Measurements from ENCODE around the gene EPHB1.

GRCh38 chr3:134066949-134067561 is 37.3 kb upstream of the SLCO2A1 start:
- PRO-cap = no peak
- RAMPAGE, long total RNA, 2 experiments = no peak in any of the 2 experiments

DNA sequence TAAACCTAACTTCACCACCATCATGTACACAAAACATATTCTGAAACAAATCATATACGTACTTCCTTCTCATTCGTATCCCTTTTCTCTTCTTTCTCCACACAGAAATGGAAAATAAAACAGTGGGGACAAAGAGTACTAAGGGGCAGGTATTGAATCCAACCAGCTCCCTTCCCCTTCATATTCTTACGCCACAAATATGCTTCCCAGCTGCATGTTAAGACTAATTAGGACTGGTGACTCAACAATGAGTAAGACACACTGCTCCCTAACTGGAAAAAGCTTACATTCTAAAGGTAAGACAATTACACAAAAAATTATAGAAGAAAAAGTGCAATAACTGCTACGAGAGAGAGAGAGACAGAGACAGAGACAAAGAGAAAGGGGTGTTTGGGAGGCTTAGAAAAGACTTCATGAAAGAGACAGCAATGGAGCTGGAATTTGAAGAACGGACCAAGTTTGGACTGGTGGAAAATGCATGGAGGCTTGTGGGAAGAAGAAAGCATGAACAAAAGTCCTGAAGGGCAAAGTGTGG is 49.4 kb downstream of the RYK start:
- PRO-cap = no peak
- RAMPAGE, long total RNA, 2 experiments = no peak in any of the 2 experiments

GRCh38 chr3:134249384-134250726 is 804 bp downstream of the RYK start:
- PRO-cap = unidirectional peak, plus-strand start at chr3:134250352; bidirectional peak, plus-strand start at chr3:134250556, minus-strand start at chr3:134250463
- RAMPAGE, long total RNA, 2 experiments = no peak in any of the 2 experiments

DNA sequence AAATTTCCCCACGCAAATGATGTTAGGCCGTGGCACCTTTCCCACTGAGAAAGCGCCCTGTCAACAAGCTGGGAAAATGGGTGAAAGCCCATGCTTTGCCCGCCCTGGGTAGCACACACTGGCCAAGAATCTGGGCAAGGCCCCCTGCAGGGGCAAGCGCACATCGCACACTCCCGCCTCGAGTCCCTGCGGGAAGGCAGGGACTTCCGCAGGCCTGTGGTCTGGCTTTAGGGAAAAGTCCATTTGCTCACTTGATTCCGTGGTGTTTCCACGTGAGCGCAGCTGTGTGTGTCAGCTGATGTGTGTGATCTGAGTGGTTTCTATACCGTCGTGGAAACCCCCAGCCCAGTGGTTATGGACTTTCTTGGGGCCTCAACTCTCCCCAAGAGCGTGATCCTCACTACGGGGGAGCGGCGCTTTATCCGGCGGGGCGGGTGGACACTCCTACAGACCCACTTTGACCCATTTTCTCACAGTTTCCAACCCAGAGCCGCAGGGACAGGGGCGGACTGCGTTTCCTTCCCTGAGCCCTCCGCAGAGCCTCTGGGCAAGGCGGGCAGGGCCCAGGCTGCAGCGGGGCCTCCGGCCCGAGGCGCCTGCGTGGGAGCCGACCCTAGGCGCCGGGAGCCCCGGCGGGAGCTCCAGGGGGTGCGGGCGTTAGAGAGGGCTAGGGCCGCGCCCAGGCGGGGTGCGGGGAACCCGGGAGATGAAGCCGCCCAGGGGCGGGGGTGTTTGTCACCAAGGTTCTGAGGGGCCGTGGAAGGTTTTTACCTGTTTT is 61.6 kb downstream of the AMOTL2 start:
- PRO-cap = no peak
- RAMPAGE, long total RNA, 2 experiments = no peak in any of the 2 experiments

DNA sequence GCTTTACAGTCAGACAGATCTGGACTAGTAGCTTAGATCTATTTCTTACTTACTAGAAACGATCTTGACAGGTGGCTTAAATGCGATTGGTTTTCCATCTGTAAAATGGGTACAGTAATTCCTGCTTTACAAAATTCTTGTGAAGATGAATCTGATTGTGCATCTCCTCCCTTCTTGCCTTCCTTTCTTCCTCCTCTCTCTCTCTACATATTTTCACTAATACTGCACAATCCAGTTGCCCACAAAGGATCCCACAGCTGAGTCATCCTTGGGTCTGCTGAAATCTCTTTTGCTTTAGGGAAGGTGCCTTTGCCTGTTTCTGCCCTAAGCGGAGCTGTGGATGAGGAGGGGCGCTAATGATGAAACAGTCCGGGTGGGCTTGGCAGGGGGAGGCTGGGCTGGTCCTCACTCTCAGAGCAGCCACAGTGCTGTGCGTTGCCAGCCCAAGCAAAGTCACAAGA is 46.1 kb downstream of the AMOTL2 start:
- PRO-cap = no peak
- RAMPAGE, long total RNA, 2 experiments = no peak in any of the 2 experiments

- PRO-cap = bidirectional peak, plus-strand start at chr3:134331684, minus-strand start at chr3:134331602
- RAMPAGE, long total RNA, 2 experiments = no peak in any of the 2 experiments
Measured at GRCh38 chr3:134331014-134332183, 42.8 kb downstream of the AMOTL2 start.

- PRO-cap = no peak
- RAMPAGE, long total RNA, 2 experiments = no peak in any of the 2 experiments
Measured at GRCh38 chr3:134486892-134487094, 936 bp downstream of the CEP63 start.

GRCh38 chr3:134597440-134598163 is 53.2 kb downstream of the KY start:
- PRO-cap = no peak
- RAMPAGE, long total RNA, 2 experiments = no peak in any of the 2 experiments

GRCh38 chr3:134695297-134695724 is 44.5 kb upstream of the KY start:
- PRO-cap = no peak
- RAMPAGE, long total RNA, 2 experiments = no peak in any of the 2 experiments

DNA sequence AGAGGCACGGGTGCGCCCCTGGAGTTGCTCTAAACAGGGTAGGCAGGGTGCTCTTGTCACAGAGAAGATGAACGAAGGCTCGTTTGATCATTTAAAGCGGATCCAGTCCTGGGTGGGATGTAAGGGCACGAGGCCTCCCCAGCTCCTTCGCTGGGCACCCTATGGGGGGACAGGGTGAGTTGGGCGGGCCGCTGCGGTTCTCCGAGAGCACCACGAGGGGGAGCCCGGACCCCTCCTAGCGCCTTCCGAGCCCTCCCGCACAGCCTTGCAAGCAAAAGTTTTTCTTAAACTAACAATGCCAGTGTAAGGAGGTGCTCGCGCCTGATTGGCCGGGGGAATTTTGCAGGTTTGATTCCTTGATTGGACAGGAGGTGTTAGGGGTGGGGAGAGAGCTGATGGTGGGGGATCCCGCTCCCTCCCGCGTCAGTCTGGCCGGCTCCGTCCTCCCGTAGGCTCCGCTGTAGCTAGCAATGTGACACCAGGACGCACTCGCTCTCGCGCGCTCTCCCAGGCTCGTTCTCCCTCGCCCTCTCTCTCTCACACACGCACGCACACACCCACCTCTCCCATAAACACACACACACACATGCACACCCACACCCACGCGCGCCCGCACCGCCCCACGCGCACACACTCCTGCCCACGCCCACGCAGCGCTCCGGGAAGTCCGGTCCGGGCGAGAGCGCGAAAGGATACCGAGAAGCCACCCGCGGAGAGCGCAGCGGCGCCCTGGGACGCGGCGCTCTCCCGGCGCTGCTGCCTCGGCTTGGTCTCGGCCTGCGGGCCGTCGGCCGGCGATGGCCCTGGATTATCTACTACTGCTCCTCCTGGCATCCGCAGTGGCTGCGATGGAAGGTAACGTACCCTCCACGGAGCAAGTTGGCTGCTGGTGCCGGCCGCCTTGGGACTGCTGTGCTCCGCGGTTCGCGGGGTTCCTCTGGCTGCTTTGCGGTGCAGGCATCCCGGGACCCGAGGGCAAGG is at the start of gene EPHB1:
Gene EPHB1, plus strand, starts transcription at position 426 of the 981 bp plus-strand sequence.
- PRO-cap = unidirectional peak, plus-strand start at position 458 of the sequence
- RAMPAGE, long total RNA, 2 experiments = no peak in any of the 2 experiments

DNA sequence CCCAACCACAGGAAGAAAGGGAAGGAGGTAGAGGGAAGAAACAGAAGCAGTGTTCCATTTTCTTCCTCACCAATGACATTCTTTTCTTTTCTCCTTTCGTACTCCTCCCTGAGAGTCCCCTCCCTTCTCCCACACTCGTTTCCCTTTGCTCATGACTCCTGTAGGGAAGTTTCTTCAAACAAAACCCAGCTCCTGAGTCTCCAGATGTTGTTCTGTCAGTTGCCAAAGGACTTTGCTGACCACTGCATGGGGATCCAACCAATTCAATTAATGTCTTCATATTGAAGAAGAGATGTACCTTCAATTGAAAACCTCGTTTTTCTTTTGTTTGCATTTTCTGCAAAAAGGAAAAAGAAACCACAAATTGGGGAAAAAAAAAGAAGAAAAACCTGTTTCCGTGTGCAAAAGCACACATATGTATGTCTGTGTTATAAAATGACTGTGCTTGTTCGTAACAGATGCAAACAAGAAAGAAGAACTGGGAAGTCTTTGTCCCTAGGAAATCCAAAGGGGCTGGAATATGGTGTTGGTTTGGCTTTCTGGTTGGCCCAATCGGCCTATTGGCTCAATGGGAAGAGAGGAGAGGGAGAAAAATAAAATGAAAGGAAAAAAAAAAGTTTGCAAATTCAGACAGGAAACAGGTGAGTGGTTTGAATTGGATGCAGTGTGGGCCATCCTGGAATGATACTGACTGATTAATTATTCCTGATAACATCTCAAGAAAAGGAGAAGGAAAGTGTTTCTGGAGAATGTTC is 464.6 kb downstream of the EPHB1 start:
- PRO-cap = no peak
- RAMPAGE, long total RNA, 2 experiments = no peak in any of the 2 experiments

GRCh38 chr3:135967204-135967776 is 1.8 kb downstream of the PPP2R3A start:
- PRO-cap = no peak
- RAMPAGE, long total RNA, 2 experiments = no peak in any of the 2 experiments

GRCh38 chr3:136277460-136278198 is 27.5 kb downstream of the PCCB start:
- PRO-cap = no peak
- RAMPAGE, long total RNA, 2 experiments = no peak in any of the 2 experiments

GRCh38 chr3:136955787-136956358 is 1.9 kb upstream of the IL20RB start:
- PRO-cap = no peak
- RAMPAGE, long total RNA, 2 experiments = no peak in any of the 2 experiments

- PRO-cap = no peak
- RAMPAGE, long total RNA, 2 experiments = no peak in any of the 2 experiments
Measured at GRCh38 chr3:136969086-136969424, 11.3 kb downstream of the IL20RB start.

GRCh38 chr3:138114352-138114903 is 980 bp downstream of the DZIP1L start:
- PRO-cap = unidirectional peak, plus-strand start at chr3:138114509
- RAMPAGE, long total RNA, 2 experiments = no peak in any of the 2 experiments

GRCh38 chr3:138125416-138126010 is 6.7 kb downstream of the A4GNT start:
- PRO-cap = bidirectional peak, plus-strand start at chr3:138125814, minus-strand start at chr3:138125750
- RAMPAGE, long total RNA, 2 experiments = no peak in any of the 2 experiments

- PRO-cap = no peak
- RAMPAGE, long total RNA, 2 experiments = no peak in any of the 2 experiments
Measured at GRCh38 chr3:138188375-138188653, 1.2 kb downstream of the ARMC8 start.

DNA sequence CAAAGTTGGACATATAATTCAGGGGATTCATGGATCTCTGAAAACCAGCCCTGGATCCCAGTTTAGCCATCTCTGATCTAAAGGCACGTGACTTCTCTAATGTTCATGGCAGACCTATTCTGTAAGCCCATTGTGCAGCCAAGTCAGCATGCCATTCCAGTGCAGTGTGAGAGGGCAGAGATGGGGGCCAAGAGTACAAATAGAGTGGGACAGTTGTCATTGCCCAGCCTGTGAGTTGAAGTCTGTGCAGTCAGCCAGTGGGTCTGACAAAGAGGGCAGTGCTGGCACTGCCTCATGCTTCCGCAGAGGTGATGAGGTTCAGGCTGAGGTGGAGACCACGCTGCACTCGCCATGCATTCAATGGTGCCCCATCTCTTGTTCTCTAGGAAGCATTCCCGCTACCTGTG is 3.5 kb downstream of the MRAS start:
- PRO-cap = bidirectional peak, plus-strand start at position 226 of the sequence, minus-strand start at position 168 of the sequence
- RAMPAGE, long total RNA, 2 experiments = no peak in any of the 2 experiments

DNA sequence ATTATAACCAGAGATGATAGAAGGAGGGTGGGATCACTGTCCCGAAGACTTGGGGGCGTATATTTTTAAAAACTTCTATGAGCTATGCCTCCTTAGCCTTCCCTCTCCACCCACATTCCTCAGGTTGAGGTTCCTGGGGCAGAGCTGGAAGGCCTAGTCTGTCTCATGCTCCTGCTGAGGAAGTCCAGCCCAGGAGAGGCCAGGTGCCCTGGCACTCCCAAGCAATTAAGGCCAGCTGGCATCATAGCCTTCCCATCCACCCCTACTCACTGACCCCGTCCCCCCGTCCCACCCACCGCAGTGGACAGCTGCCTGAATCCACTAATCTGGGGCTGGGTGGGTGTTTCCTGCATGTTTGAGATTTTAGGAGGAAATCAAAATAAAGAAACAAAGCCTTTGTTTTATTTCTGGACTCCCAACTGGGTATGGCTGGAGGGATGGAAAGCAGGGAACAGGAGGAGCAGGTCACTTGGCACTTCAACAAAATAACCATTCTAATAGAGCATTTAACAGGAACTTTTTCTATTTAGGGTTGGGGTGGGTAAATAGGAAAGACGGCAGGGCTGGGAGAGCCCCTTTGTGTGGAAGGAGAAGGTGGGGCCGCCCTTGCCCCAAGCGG is 8.3 kb downstream of the MRAS start:
- PRO-cap = no peak
- RAMPAGE, long total RNA, 2 experiments = no peak in any of the 2 experiments